Pericardium (tissue), 1 donor: ENCODE results near the gene GPR65.

DNA sequence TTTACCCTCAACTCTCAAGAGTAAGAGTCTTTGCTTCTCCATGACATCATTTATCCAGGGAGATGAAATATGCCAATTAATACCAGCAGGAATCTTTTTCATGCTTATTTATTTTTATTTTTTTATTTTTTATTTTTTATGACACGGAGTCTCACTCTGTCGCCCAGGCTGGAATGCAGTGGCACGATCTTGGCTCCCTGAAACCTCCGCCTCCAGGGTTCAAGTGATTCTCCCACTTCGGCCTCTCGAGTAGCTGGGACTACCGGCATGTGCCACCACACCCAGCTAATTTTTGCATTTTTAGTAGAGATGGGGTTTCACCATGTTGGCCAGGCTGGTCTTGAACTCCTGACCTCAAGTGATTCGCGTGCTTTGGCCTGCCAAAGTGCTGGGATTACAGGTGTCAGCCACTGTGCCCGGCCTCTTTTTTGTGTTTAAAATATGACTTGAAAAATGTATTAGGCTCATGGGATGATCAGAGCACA is 13.8 kb downstream of the SLIRP start:
- RRBS = no CpG with 5 or more reads among the region's 10 CpGs

DNA sequence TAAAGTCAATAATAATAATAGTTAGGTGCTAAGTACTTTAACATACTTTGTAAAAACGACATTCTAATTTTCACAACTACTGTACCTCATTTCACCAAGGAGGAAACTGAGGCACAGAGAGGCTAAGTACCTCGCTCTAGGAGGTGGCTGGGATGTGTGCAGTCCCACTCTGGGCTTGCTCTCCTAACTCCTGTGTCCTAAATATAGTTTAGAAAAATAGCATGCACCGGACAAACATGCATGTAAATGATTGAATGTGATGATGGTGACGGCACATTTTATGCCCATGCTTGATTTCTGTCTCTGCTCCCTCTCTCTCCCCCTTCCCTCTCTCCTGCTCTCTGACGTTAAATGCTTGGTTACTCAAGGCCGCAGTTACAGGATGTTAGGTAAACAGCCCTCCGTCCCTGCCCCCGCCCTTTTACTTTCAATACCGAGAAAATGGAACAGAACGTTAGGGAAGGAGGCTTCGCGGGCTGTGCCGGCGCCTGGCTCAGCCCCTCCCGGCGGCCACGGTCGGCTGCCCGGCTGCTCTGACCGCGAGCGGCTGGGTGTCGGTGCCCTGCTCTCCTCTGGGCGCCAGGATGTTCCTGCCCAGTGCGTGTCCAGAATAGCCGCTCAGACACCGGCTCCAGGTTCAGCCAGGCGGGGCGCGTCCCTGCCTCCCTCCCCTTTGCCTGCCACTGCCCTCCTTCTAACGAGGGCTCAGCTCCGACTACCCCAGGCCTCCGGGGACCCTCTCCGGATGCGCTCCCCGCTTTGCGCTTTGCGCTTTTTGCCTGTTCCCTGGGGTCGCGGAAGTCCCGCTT is 165.9 kb downstream of the ADCK1 start:
- RRBS = 5% methylated on average over 22 of the region's 41 CpGs

GRCh38 chr14:79705549-79705875 is 505.8 kb downstream of the DIO2 start:
- RRBS = no CpG with 5 or more reads among the region's 6 CpGs

DNA sequence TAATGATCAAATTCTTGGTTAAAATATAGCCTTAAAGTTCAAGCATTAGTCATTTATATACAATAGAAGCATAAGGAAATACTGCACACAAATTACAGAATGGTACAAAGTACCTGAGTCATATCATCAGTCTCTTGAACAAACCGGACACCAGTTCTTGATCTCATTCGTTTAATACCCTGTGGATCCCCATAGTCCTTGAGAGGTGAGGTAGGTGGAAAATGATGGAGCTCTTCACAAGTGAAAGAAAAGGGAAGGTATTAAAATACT is 36.9 kb downstream of the CEP128 start:
- RRBS = no CpG with 5 or more reads among the region's 2 CpGs

- RRBS = no CpG with 5 or more reads among the region's 13 CpGs
Observed at GRCh38 chr14:80930702-80932111, 10.3 kb downstream of the CEP128 start.

GRCh38 chr14:80959301-80960154 is 4.1 kb downstream of the TSHR start:
- RRBS = no CpG with 5 or more reads among the region's 7 CpGs

GRCh38 chr14:81178380-81179499 is 42.0 kb downstream of the GTF2A1 start:
- RRBS = no CpG with 5 or more reads among the region's 2 CpGs

GRCh38 chr14:81216313-81216727 is 4.4 kb downstream of the GTF2A1 start:
- RRBS = no CpG with 5 or more reads among the region's 4 CpGs

DNA sequence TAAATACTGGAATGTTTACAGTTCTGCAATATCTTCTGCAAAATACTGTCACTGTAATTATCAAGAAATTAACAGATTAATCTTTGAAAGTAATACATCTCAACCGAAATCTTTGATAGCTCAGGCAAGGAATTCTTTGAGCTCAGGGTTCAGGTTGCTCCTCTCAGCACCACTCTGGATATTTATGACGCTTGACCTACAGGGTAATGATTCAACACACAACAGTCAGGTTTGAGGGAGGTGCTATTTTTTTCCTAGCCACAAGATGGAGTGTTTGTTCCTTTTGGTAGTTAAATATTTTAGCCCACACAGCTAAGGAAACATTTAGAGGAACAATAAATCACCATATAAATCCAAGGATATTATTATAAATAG is 48.6 kb upstream of the GTF2A1 start:
- RRBS = no CpG with 5 or more reads among the region's 2 CpGs

- RRBS = no CpG with 5 or more reads among the region's 17 CpGs
Observed at GRCh38 chr14:81323667-81324732, 76.1 kb downstream of the STON2 start.

GRCh38 chr14:81398108-81398567 is 2.0 kb downstream of the STON2 start:
- RRBS = no CpG with 5 or more reads among the region's 5 CpGs

DNA sequence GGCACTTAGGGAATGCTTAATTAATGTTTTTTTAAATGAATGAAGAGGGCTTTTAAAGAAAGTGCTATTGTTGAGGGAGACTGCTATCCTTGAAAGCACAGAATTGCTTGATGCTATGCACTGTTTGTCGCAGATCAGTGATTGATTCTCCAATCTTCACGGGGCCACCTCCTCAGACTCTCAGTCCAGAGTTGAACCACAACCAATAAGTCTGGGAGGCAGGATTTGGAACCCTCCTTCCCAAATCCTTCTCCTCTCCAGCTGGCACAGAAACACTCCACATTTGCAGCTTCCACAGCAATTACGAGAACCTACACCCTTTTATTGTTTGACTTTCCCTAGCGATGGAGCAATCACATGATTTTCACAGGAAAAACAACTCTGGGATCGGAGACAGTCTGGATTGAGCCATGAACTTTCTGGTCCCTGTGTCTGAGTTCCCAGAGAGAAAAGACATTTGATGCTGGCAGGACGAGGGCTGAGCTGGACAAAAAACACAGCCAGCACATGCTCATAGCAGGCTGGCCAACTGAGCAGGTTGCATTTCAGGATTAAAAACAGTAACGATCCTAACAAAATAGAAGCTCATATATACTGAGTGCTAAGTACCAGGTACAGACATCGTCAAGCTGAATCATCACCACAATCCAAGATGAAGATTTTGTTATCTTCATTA is 49.0 kb upstream of the STON2 start:
- RRBS = no CpG with 5 or more reads among the region's 8 CpGs

GRCh38 chr14:81473958-81474460 is 59.6 kb downstream of the SEL1L start:
- RRBS = no CpG with 5 or more reads among the region's 2 CpGs

GRCh38 chr14:81601183-81601382 is 67.4 kb upstream of the SEL1L start:
- RRBS = no CpG with 5 or more reads among the region's 2 CpGs

- RRBS = no CpG with 5 or more reads among the region's 3 CpGs
Observed at GRCh38 chr14:83556583-83556828, 1973.4 kb upstream of the FLRT2 start.

- RRBS = no CpG with 5 or more reads among the region's 5 CpGs
Observed at GRCh38 chr14:84171368-84171696, 1358.6 kb upstream of the FLRT2 start.

- RRBS = no CpG with 5 or more reads among the region's 4 CpGs
Observed at GRCh38 chr14:85538544-85539106, 8.7 kb downstream of the FLRT2 start.

GRCh38 chr14:88004858-88005713 is at the start of gene GPR65:
GPR65 (plus strand) TSS chr14:88005135.
- RRBS = no CpG with 5 or more reads among the region's 3 CpGs

DNA sequence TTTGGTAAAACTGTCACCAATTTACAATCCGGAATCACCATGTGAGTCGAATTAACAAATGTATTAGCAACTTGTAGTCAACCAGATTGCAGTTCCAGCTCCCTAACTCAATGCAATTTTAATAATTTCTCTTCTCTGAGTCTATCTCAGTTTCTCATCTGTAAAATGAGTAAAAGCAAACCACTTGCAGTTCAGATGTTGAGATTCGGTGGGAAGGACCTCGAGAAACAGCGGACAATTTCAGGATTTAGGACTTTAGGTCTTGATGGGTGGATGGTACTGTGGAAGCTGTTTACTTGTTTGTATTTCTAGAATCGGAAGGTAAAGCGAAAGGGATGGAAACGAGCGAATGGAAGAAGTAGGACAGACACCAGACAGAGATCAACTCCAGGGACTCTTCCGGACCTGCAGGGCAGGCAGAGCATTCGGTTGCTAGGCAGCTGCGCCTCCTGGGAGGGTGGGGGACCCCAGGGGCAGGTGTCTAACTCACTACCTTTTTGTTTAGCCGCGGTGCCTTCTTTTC is 451 bp upstream of the TTC8 start:
- RRBS = no CpG with 5 or more reads among the region's 14 CpGs